Mesothelial cell of epicardium (in vitro differentiated cells): ENCODE measurements around a stretch of chr16.

- PRO-cap = no peak
These were observed 2.8 kb downstream of the GSE1 start for GRCh38 chr16:85615733-85616549.

DNA sequence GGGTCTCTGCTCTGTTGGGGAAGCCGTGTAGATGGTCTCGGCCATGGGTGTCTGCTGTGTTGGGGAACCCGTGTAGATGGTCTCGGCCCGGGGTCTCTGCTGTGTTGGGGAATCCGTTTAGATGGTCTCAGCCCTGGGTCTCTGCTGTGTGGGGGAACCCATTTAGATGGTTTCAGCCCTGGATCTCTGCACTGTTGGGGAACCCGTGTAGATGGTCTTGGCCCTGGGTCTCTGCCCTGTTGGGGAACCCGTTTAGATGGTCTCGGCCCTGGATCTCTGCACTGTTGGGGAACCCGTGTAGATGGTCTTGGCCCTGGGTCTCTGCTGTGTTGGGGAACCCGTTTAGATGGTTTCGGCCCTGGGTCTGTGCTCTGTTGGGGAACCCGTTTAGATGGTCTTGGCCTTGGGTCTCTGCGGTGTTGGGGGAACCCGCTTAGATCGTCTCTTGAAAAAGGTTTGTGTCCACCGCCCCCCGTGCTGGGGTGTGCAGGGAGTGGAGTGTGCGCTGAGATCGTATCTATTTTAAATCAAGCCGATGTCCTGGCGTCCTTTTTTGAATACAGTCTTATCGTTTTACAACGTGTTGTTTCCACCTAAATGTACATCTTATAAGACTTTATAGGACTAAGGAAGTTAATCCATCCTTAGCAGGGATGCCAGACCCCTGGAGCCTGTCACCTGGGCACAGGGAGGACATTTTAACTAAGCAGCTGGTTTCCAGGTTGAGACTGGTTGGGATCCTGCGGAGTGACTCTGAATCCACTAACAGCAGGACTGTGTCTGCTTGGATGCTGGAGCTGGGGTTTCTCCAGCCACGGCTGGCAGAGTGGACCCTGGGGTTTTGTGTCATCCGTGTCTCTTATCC lies 8.0 kb downstream of the GSE1 start:
- PRO-cap = no peak

- PRO-cap = no peak
These were observed 13.2 kb downstream of the GSE1 start for GRCh38 chr16:85626202-85626858.

GRCh38 chr16:85665760-85666495 lies 22.8 kb downstream of the GINS2 start:
- PRO-cap = no peak

DNA sequence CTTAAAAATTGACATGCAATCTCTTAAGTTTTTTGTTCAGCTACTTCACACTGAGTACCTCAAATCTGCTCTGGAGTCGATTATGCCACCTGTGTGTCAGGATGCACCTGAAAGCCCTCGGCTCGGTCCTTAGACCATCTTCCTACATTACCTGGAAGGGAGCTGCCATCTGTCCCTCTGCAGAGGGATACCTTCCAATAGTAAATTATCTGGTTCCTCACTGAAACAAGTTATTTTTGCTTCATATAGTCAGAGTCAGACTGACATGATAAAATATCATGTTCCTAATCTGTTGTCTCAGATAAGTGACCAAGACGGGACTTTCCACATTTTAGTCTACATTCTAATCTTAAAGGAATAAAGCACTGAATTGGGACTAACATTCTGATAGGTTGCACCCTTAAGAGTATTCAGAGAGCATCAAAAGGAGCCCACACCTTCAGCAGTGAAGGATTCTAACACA lies 13.6 kb downstream of the GINS2 start:
- PRO-cap = no peak

DNA sequence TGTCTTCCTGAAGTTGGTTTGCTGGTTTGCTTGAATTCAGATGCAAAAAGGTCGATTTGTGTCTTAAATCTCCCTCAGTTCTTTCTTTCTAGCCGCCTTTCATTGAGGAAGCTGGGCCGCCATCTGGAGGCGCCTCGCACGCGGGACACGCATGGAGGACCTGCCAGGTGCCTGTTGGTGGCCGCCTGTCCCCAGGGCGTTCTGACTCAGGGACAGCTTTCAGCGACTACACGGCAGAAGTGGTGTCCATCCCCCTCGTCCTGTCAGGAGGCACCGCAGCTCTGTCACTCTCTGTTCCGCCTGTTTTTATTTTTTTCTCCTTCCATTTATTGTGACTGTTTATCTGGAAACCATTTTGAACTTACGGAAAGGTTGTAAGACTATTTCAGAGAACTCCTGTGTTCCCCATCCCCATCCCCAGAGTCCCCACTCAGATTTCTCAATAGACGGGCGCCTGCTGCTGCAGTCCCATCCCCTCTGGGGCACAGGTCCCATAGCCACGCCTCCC lies 33.2 kb downstream of the COX4I1 start:
- PRO-cap = no peak

GRCh38 chr16:85908816-85909234 lies 9.9 kb downstream of the IRF8 start:
- PRO-cap = no peak

- PRO-cap = no peak
These were observed 16.1 kb downstream of the IRF8 start for GRCh38 chr16:85914926-85915503.

GRCh38 chr16:85929153-85929964 lies 30.4 kb downstream of the IRF8 start:
- PRO-cap = no peak

GRCh38 chr16:85965034-85965615 lies 66.2 kb downstream of the IRF8 start:
- PRO-cap = no peak

DNA sequence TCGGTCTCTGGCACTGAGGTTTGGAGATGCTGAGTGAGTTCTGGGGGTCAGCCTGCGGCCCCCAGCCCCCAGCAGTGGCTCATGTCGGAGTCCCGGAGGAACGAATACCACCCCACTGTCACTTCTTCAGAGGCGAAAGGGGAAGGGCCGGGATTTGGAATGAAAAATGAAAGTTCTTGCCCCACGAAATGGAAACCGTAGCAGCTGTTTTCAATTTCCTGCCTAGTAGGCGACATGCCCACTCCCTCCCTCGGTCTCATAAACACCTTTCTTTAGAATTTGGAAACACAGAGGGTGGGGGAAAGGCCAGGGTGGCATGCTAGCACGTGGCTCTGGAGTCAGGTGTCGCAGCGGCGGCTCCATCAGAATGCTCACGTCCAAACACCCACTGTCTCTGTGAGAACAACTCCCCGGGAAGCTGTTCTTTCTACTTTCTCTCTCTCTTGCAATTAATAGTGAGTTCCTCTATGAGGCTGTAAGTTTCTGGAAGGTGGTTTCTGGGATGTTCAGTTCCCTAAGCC lies 96.8 kb downstream of the IRF8 start:
- PRO-cap = no peak

GRCh38 chr16:86196479-86197073 lies 297.6 kb downstream of the IRF8 start:
- PRO-cap = no peak

DNA sequence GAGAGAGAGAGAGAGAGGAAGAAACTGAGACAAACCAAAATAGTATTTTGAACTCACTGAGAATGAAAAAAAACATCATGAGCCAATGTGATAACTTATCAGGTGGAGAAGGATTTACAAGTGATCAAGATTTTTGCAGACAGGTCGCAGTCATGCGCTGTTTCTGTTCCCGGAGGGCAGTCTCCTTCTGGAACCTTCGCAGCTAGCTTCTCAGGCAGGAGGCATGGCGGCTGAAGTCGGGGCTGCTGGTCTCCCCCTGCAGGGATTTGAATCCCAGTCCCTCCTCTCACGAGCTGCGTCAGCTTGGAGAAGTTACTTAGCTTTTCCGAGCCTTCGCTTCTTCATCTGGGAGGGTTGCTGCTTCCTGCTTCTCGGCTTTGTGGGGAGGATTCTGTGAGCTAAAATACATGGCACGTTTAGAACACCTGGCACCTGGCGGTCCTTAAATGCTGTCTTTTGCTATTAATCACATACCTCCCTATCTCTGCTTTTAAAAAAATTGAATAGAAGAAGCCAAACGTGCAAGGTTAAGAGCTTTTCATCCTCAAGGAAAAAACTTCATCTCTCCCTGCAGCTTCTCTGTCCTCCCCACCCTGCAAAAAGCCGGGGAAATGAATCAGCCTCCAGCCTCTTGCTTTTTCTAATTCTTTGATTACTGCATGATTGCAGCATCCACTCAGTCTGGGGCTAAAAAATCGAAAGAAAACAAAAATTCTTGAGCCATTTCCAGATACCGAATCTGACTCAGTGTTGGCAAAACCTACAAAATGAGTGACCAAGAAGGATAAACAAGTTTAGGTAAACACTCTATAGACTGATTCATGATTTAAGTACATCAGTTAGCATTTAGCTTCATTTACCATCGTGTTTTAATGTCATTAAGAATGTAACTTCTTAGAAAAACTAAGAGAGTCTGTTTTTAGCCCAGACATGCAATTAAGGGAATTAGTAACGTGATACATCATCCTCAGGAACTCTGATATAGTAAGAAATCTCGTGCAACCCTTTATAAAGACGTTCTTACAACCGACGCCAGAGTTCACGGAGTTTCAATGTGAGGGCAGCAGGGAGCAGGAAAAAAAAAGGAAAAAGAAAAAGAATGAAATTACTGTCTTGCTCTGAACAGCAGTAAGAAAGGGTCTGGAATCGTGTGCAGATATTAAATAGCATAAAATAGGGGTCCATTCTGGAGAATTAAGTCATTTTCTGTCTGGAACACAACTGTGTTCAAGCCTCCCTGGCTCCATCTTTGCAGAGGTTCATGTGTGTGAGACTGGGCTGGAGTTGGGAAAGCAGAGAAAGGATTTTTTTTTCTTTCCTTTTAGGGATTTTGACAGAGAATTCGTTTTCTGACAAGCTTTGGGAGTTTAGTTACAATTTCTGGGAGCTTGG lies 287.4 kb upstream of the FOXF1 start:
- PRO-cap = no peak

- PRO-cap = no peak
These were observed 211.6 kb upstream of the FOXF1 start for GRCh38 chr16:86298557-86299309.

GRCh38 chr16:86387471-86387864 lies 122.9 kb upstream of the FOXF1 start:
- PRO-cap = no peak

DNA sequence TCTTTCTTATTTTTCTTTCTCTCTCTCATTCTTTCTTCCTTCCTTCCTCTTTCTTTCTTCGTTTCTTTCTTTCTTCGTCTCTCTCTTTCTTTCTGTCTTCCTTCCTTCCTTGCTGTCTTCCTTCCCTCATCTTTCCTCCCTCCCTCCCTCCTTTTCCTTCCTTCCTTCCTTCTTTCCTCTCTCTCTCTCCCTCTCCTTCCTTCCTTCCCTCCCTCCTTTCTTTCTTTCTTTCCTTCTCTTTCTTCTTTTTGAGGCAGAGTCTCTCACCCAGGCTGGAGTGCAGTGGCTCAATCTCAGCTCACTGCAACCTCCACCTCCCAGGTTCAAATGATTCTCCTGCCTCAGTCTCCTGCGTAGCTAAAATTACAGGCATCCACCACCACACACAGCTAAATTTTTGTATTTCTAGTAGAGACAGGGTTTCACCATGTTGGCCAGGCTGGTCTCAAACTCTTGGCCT lies 53.7 kb upstream of the FOXF1 start:
- PRO-cap = no peak

GRCh38 chr16:86462144-86462615 lies 48.1 kb upstream of the FOXF1 start:
- PRO-cap = no peak

GRCh38 chr16:86495627-86496285 lies 14.6 kb upstream of the FOXF1 start:
- PRO-cap = no peak

GRCh38 chr16:86496719-86497622 lies 13.4 kb upstream of the FOXF1 start:
- PRO-cap = no peak

DNA sequence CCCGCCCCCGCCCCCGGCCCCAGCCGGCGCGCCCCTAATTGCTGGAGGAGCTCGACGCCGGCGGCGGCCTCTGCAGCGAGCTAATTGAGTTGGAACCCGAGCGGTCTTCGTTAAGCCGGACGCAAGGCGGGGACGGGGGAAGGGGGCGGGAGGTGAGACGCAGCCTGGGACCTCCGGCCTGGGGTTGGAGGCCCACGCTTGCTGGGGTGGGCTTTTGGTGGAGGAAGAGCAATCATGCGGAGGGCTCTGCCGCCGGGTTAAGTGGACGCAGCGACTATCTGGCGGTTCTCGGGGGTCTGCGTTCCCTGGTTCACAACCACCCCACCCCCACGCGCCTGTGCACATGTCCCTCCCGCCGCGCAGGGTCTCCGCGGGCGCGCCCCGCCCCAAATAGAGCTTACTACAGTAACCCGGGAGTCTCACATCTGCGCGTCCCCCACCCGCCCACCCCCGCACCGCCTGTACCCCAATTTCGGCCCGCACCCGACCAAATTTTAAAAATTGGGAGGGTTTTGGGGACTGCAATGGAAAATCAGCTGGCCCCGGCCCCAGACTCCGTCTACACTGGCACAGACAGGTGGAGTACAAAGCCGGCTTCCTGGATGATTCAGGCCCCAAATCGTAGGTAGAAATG lies 12.6 kb upstream of the FOXF1 start:
- PRO-cap = no peak